Skeletal muscle tissue (tissue), 7 donors: Measurements from ENCODE around the genes NTRK3 and MRPS11.

DNA sequence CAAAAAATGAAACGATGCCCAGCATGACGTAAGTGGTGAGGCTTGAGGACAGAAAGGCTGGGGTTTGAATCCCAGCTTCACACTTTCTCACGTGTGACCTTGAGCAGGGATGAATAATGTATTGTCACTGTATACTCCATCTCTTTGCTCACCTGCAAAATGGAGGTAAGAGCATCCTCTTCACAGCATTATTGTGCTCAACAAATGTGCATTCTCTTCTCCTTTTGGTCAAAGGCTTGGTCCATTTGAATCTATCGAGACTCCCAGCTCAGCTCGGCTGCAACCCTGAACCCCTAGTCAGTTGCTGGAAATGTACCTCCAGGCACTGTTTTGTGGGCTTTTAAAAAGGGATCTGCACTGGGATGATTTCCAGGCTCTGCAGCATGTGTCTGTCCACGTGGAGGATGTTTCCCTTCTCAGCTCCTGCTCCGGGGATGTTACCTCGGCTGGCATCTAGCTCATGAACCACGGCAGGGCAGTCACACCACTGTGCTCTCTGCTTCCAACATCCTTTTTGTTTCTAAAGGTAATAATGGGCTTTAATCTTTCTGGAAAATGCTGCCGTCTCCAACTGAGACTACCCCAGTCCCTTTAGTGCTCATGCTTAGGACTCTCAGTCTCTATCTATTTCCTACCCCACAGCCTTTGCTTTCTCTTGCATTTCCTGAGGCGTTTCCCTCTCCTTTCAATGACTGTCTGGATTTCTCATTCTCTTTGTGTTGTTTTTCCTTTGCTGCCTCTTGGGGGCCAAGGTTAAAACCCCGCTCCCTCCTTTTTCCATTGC lies 43.0 kb upstream of the AKAP13 start:
- PRO-cap, 3 experiments = no peak in any of the 3 experiments
- RAMPAGE, long total RNA = no peak
- RRBS, 2 experiments = no CpG with 5 or more reads among the region's 12 CpGs

DNA sequence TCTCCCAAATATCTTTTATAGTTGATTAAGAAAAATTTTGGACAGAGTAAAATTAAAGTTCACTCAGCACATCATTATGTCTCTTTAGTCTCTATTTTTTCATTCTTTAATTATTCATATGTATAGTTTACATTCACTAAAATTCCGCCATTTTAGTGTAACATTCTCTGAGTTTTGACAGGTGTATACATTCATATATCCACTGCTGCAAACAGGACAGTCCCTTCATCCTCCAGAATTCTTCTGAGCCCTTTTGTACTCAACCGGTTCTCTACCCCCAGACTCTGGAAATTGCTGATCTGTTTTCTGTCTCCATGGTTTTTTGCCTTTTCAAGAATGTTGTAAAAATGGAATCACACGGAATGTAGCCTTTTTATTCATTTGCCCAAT lies 4.9 kb downstream of the AKAP13 start:
- PRO-cap, 3 experiments = no peak in any of the 3 experiments
- RAMPAGE, long total RNA = no peak
- RRBS, 2 experiments = no CpG with 5 or more reads among the region's 3 CpGs

DNA sequence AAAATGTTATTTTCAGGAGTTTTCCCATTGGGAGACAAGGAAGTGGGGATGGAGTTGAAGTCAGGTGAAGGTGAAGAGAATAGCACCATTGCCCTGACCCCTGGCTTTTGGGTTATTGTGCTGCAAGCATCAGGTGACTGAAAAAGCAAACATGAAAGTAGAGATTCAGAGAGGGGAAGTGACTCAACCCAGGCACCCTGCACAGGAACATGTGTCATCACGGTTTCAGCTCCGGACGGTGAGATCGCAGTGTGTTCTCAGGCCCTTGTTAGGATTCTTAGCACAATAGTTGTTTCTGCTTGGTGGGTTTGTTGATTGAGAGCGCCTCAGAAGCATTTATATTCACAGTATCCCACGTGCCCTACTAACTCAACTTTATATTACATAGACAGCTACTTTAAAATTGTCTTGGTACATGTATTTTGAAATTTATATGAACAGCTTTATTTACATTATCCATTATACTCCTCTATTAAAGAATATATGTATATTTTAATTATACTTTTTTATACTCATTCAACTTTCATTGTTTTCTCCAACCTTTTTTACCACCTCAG lies 33.1 kb downstream of the AKAP13 start:
- PRO-cap, 3 experiments = no peak in any of the 3 experiments
- RAMPAGE, long total RNA = no peak
- RRBS, 2 experiments = no CpG with 5 or more reads among the region's 6 CpGs

GRCh38 chr15:85456928-85457382 lies 76.6 kb downstream of the AKAP13 start:
- PRO-cap, 3 experiments = no peak in any of the 3 experiments
- RAMPAGE, long total RNA = no peak
- RRBS, 2 experiments = no CpG with 5 or more reads among the region's 4 CpGs

- PRO-cap, 3 experiments = peak in 1 of 3 experiments; most common minus-strand start chr15:85500856 (in 1)
- RAMPAGE, long total RNA = no peak
- RRBS, 2 experiments = no CpG with 5 or more reads among the region's 6 CpGs
These were observed 120.3 kb downstream of the AKAP13 start for GRCh38 chr15:85500573-85501136.

DNA sequence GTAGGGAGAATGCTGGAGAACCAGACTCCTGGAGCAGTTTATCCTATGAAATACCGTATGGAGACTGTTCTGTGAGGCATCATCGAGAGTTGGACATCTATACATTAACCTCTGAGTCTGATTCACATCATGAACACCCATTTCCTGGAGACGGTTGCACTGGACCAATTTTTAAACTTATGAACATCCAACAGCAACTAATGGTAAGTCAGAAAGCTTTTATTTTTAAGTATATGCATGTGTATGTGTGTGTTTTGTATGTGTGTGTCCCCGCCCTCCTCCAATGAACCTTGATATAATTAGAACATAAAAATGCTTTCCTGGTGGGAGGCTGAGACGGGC lies 194.7 kb downstream of the AKAP13 start:
- PRO-cap, 3 experiments = no peak in any of the 3 experiments
- RAMPAGE, long total RNA = no peak
- RRBS, 2 experiments = no CpG with 5 or more reads among the region's 5 CpGs

DNA sequence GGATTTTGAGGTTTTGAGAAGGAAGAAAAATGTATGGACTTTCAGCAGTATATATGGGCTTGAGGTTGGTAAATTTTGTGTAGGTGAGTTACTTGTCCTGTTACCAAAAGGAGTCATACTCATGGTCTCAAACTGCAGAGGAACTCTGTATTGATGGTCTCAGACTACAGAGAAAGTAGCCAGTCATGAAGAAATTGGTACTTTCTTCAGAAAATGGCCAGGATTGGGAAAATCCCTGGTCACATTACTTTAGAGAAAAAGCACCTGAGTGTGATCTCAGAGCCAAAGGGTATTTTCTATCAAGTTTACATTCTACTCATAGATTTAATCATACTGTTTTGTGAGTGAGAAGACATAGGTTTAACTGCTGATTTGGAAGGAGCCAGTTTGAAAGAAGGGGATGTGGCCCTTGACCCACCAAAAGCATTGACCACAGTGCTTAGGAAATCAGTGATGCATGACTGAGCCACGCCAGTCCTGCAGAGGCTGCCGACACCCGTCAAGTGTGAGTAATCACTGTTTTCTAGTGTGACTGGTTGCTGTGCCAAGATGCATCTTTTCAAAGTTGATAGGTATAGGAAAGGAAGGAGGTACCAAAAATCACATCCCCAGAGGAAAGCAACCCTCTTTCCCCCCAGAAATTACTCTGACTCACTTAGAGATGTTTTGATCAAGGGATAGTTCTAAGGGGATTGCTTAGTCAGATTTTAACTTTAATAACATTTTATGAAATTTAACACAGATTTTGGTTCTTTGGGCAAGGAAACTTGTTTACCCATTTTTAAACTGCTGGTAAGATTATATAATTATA lies 203.6 kb downstream of the AKAP13 start:
- PRO-cap, 3 experiments = peak in 2 of 3 experiments; most common plus-strand start position 519 of the sequence (in 2); most common minus-strand start position 428 of the sequence (in 1)
- RAMPAGE, long total RNA = no peak
- RRBS, 2 experiments = no CpG with 5 or more reads among the region's 3 CpGs

DNA sequence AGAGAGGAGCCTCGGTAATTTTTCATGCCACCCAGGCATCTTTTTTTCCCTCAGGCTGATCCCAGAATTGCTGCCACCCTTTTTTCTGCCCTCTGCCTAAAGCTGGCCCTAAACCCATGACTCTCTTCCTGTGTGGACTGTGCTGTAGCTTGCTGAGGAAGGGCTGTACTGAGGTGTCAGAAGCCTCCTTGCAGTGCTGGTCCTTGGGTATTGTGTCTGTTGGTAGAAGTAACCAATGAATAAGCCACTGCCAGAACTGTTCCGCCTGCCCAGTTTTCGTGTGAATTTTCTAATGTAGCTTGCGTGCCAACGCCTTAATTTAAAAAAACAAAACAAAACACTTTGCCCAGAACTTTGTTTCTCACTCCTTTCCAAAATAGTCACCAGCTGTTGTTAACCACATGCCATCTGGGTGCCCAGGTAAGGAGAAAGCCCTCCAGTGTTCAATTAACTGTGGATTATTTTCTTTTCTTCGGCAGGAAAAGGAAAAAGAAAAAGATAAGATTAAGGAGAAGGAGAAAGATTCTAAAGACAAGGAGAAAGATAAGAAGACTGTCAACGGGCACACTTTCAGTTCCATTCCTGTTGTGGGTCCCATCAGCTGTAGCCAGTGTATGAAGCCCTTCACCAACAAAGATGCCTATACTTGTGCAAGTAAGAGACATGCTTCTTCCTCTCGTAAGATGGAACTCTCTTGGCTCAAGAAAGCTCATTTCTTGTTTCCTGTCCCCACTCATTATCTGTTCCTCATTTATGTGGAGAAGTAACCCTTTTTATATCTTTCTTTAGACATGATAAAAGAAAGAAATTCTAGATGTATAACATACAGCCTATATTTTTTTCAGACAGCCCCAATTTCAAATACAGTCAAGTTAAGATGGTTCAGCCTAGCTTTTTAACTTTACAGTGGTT lies 101.7 kb downstream of the KLHL25 start:
- PRO-cap, 3 experiments = no peak in any of the 3 experiments
- RAMPAGE, long total RNA = no peak
- RRBS, 2 experiments = no CpG with 5 or more reads among the region's 8 CpGs

DNA sequence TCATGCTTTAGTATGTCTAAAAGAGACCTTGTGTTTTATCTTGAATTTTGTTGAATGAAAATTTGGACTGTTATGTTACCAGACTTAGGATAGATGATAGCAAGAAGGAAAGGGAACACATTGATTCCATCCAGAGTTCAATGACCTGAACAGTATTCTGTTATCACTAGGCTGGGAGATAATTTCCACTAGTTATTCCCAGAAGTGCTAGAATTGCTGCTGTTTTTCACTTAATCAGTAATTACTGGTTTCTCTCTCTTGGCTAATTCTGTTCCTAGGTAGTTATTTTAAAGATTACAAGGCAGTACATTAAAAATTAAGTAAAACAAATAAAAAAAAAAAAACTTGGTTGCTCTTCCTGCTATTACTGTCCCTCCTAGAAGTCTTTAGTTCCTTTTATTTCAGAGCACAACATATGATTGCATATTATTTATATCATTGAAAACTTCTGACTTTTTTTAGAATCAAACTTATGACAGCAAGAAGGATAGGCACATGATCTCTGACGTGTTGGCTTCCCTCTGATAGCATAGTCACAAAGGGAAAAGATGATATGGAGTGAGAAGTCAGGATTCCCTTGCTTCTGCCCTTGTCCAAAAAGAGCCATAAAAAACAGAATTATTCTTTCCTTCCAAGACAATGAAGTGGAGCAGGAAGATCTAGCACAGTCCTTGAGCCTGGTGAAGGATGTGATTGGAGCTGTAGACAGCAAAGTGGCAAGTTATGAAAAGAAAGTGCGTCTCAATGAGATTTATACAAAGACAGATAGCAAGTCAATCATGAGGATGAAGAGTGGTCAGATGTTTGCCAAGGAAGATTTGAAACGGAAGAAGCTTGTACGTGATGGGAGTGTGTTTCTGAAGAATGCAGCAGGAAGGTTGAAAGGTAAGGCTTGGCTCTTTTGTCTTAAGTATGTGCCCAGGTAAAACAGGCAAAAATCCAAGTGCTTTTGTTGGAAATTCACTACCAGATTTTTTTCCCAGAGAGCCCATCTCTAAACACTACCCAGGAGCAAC lies 72.0 kb downstream of the KLHL25 start:
- PRO-cap, 3 experiments = no peak in any of the 3 experiments
- RAMPAGE, long total RNA = no peak
- RRBS, 2 experiments = no CpG with 5 or more reads among the region's 4 CpGs

DNA sequence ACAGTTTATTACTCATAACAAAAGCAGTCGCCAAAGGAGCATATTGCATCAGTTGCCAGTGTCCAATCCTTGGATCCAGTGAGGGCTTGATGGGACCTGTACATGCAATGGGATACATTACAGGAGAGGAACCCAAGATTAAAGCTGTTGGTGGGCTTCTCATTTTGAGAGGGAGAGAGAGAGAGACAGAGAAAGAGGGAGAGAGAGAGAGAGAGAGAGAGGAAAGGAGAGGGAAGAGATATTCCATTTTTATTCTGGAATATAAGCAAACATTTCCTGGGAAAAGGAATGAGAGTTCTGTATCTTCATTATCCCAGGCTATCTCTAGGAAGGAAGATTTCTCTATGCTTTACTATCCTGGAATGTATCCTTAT lies 689.3 kb downstream of the AGBL1 start:
- PRO-cap, 3 experiments = no peak in any of the 3 experiments
- RAMPAGE, long total RNA = no peak
- RRBS, 2 experiments = no CpG with 5 or more reads among the region's 1 CpG

DNA sequence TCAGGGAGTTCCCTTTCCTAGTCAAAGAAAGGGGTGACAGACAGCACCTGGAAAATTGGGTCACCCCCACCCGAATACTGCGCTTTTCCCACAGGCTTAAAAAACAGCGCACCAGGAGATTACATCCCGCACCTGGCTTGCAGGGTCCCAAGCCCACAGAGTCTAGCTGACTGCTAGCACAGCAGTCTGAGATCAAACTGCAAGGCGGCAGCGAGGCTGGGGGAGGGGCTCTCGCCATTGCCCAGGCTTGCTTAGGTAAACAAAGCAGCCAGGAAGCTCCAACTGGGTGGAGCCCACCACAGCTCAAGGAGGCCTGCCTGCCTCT lies 792.6 kb downstream of the NTRK3 start:
- PRO-cap, 3 experiments = no peak in any of the 3 experiments
- RAMPAGE, long total RNA = no peak
- RRBS, 2 experiments = no CpG with 5 or more reads among the region's 7 CpGs

- PRO-cap, 3 experiments = no peak in any of the 3 experiments
- RAMPAGE, long total RNA = no peak
- RRBS, 2 experiments = no CpG with 5 or more reads among the region's 1 CpG
These were observed 305.3 kb downstream of the NTRK3 start for GRCh38 chr15:87951302-87951564.

- PRO-cap, 3 experiments = peak in 1 of 3 experiments; most common minus-strand start chr15:88256737 (in 1)
- RAMPAGE, long total RNA = no peak
- RRBS, 2 experiments = 2 to 3% methylated on average over 24 of the region's 94 CpGs
These were observed at the start of gene NTRK3 for GRCh38 chr15:88255908-88257060. TSS of gene NTRK3 (minus strand) at chr15:88256739.

- PRO-cap, 3 experiments = no peak in any of the 3 experiments
- RAMPAGE, long total RNA = no peak
- RRBS, 2 experiments = 3% methylated on average over 14 of the region's 22 CpGs
These were observed 1.0 kb upstream of the NTRK3 start for GRCh38 chr15:88257581-88257903.

- PRO-cap, 3 experiments = peak in 1 of 3 experiments; most common minus-strand start chr15:88258305 (in 1)
- RAMPAGE, long total RNA = no peak
- RRBS, 2 experiments = 42 to 56% methylated on average over 3 to 4 of the region's 25 CpGs
These were observed 1.7 kb upstream of the NTRK3 start for GRCh38 chr15:88257904-88259010.

DNA sequence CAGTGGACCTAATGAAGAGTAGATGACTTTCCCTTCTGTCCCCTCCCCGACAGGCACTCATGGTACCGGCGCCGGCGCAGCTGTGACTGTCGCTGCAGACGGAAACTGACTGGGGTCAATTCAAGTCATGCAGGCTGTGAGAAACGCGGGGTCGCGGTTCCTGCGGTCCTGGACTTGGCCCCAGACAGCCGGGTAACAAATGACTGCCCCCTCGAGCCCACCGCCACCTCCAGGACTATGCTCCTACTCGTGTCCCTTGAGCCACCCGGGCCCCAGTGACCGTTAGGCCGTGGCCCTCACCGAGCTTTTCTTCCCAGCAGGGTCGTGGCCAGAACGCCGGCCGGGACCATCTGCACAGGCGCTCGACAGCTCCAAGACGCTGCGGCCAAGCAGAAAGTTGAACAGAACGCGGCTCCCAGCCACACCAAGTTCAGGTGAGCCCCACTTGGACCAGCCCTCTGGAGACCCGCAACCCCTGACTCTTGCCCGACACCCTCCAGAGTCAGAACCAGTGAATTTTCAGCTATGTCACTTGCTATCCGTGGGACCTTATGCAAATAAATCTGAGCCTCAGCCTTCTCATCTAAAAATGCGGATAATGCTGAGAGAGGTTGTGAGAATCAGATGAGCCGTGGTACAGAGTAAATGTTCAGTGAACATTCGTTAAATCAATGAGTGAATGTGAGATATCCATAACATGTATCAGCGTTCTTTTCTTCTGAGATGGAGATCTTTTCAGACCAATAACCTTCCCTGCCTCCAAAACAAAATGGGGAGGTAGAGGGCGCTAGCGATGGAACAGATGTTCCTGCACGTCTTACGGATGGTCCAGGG lies at the start of gene MRPS11:
Gene MRPS11, plus strand, starts transcription at position 118 of the 834 bp plus-strand sequence.
- PRO-cap, 3 experiments = peak in 1 of 3 experiments; most common plus-strand start position 118 of the sequence (in 1)
- RAMPAGE, long total RNA = no peak
- RRBS, 2 experiments = 2% methylated on average over 16 of the region's 41 CpGs

DNA sequence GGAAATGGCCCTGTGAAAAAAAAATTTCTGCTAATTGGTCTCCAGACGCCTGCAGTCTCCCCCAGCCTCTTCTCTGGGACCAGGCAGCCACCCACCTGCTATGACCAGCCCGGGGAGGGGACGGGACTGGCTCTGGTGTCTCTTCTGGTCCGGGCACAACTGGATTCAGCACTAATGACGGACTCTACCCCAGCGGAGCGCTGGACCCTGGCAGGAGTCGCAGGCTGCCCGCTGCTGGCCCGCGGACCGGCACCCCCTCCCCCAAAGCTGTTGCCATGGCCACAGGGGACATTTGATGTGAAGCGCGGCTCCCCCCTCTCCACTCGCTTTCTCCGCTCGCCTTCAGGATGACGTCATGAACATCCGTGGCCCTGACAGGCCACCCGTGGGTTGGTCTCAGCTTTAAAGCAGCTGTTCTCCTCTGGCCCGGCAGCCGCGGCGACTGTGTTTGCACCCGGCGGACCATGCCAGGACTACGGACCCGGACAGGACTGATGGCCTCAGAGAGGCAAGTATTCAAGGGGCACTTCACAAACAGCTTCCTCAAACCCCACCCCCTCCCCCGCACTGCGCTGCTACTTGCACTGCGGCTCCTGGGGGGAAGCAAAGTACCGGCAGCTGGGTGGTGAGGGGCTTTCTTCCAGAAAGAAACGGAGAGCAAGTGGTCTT lies 16.8 kb upstream of the AEN start:
- PRO-cap, 3 experiments = no peak in any of the 3 experiments
- RAMPAGE, long total RNA = no peak
- RRBS, 2 experiments = 2 to 3% methylated on average over 10 of the region's 33 CpGs

GRCh38 chr15:88624144-88625336 lies 3.4 kb downstream of the AEN start:
- PRO-cap, 3 experiments = no peak in any of the 3 experiments
- RAMPAGE, long total RNA = no peak
- RRBS, 2 experiments = no CpG with 5 or more reads among the region's 27 CpGs

- PRO-cap, 3 experiments = no peak in any of the 3 experiments
- RAMPAGE, long total RNA = no peak
- RRBS, 2 experiments = no CpG with 5 or more reads among the region's 7 CpGs
These were observed 7.9 kb upstream of the ISG20 start for GRCh38 chr15:88630758-88631449.

DNA sequence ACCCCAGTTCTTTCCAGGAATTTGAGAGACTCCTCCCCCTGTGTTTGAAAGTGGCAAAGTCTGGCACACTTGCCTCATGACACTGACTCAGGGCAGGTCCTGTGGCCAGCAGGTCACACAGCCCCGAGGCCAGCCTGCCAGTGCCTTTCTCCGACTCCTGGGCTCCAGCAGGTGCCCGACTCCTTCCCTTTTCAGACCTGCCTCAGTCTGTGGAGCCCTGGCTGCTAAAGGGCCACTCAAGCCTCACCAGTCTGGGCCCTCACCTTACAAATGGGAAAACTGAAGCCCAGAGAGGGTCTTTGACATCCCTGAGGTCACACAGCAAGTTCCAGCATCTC lies 10.0 kb downstream of the ISG20 start:
- PRO-cap, 3 experiments = no peak in any of the 3 experiments
- RAMPAGE, long total RNA = no peak
- RRBS, 2 experiments = no CpG with 5 or more reads among the region's 3 CpGs